ENCODE results near the gene NDUFS7.

- RRBS = 71% methylated on average over 10 of the region's 35 CpGs
CAGE:
- cytosol, long polyA plus RNA = no peak
- long polyA plus RNA = no peak
- nucleus, long polyA plus RNA = no peak
Observed at GRCh38 chr19:1113268-1114096, 9.7 kb downstream of the GPX4 start.

DNA sequence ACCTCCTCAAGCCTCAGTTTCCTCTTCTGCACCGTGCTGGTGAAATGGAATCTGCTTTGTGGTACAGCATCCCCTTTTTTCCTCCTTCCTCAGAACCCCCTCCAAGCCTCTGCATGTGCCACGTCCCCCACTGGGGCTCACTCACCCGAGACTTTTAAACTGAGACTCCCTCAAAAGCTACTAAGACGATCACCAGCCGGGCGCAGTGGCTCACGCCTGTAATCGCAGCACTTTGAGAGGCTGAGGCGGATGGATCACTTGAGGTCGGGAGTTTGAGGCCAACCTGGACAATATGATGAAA lies 349 bp upstream of the SBNO2 start:
- RRBS = no CpG with 5 or more reads among the region's 10 CpGs
CAGE:
- cytosol, long polyA plus RNA = no peak
- long polyA plus RNA = no peak
- nucleus, long polyA plus RNA = no peak

- RRBS = 94% methylated on average over 8 of the region's 30 CpGs
CAGE:
- cytosol, long polyA plus RNA = no peak
- long polyA plus RNA = no peak
- nucleus, long polyA plus RNA = no peak
Observed at GRCh38 chr19:1214686-1215787, 9.5 kb downstream of the STK11 start.

DNA sequence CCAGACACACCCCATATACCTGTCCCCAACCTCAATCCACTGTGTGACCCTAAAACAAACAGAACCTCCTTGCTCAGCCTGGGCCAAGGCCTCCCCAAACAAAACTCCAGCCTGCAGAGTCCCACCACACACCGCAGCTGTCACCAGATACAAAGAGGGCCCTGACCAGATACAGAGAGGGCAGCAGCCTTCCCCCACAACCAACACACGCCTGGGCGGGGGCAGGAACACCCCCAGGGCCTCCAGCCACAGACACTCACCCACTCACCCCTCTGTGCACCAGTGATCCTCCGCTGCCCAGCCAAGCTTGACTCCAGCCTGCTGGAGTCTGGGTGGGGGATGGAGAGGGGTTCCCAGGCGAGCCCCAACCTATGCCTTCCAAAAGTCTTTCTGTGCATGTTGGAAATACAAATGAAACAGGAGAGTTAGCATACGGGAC lies 5.9 kb upstream of the CIRBP start:
- RRBS = no CpG with 5 or more reads among the region's 6 CpGs
CAGE:
- cytosol, long polyA plus RNA = no peak
- long polyA plus RNA = no peak
- nucleus, long polyA plus RNA = no peak

- RRBS = no CpG with 5 or more reads among the region's 25 CpGs
CAGE:
- cytosol, long polyA plus RNA = no peak
- long polyA plus RNA = no peak
- nucleus, long polyA plus RNA = no peak
Observed at GRCh38 chr19:1270726-1271441, 1.8 kb downstream of the CIRBP start.

DNA sequence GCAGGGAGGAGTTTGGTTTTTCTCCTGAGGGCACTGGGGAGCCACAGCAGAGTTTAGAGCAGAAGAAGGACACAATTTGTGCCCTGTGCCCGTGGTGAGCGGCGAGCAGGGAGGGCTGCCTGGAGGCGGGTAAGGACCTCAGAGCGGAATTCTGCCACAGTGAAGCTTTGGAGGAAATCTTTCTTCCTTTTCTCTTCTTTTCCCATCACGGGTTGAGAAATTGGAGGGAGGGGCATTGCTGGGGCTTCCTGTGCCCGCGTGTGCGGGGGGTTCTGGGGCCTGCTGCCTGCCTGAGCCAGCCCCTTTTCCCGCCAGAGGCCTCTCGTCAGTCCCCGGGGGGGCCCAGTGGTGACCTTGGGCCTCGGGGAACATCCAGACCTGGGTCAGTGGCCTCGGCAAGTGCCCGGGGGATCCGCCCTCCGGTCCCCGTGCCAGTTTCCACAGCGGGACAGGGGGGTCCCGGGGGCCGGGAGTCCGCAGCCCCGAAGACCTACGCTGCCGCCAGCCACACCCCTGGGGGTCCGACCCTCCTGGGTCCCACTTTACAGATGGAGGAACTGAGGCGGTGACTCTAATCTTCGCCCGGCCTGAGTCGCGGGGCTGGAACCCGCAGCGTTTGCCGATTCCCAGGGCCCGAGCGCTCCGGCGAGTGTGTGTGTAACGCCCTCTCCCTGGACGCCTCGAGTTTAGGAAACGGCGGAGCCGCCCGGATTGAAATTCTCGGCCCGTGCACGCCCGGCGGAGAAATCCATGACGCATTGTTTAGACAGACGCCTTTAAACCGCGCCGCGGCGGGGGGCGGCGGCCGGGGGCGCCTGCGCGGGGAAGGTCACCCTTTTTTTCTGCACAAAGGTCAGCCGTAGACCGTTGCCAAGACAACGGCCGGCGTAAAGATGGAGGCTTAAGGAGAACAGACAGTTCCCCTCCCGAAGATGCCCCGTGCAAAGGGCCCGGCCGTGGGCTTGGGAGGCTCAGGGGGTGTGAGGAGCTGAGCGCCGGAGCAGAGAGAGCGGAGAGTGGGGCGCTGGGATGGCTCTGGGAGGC lies 29.9 kb upstream of the PWWP3A start:
- RRBS = 62% methylated on average over 46 of the region's 76 CpGs
CAGE:
- cytosol, long polyA plus RNA = no peak
- long polyA plus RNA = no peak
- nucleus, long polyA plus RNA = no peak

DNA sequence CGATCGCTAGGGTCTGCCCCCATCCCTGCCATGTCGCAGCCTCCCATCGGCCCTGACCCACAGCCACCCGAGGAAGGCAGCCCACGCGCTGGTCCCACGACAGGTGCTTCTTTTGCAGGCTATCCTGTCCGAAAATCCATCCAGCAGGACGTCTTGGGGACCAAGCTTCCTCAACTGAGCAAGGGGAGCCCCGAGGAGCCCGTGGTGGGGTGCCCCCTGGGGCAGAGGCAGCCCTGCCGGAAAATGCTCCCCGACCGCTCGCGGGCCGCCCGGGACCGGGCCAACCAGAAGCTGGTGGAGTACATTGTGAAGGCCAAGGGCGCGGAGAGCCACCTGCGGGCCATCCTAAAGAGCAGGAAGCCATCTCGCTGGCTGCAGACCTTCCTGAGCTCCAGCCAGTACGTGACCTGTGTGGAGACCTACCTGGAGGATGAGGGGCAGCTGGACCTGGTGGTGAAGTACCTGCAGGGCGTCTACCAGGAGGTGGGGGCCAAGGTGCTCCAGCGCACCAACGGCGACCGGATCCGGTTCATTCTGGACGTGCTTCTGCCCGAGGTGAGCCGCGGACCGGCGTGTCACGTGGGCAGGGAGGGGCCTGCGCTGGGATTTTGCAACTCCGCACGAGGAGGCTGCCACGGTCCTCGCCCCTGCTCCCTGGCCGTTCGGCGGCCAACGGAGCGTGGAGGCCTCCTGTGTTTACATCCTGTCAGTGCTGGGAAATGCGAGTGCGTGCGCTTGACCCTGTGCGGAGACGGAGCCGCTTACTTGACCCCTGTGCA lies 13.0 kb upstream of the NDUFS7 start:
- RRBS = 98% methylated on average over 6 of the region's 54 CpGs
CAGE:
- cytosol, long polyA plus RNA = no peak
- long polyA plus RNA = no peak
- nucleus, long polyA plus RNA = no peak

DNA sequence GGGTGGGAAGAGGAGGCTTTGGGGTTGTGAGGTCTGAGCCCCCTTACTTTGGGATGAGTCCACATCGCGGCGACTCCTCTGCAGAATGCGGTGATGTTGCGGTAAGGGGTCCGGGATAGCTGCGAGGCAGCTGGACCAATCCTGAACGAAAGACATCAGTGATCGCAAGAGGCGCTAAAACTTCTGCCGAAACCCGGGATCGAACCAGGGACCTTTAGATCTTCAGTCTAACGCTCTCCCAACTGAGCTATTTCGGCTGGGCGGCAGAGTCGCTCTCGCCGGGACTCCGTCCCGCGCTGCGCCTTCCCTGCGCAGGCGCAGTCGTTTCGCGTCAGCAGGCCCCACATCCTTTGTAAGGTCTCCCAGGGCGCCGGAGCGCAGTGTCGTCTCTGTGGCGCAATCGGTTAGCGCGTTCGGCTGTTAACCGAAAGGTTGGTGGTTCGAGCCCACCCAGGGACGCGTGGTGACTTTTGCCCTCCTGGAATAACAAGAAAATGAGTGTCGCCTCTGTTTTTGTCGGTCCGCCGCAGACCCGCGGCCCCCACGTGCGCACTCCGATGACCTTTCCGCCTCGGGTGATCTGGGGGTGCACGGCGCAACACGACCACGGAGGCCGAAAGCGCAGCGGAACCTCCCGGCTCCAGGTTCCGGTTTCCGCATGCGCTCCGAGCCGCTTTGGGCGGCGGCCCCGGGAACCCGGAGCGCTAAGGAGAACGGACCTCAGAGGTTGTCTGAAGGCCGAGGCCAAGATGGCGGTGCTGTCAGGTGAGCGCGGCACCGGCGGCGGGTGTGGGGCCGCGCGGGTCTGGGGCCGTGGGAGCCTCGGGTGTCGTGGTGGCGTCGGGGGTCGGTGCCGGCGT lies at the start of gene NDUFS7:
NDUFS7 (plus strand) TSS at position 730 of the 860 bp plus-strand sequence.
- RRBS = 2% methylated on average over 45 of the region's 89 CpGs
CAGE:
- cytosol, long polyA plus RNA = start-site peak on the plus strand centred at position 730 of the sequence, 46 bp wide, 8,549 reads
- long polyA plus RNA = start-site peak on the plus strand centred at position 724 of the sequence, 36 bp wide, 4,926 and 4,155 reads in 2 replicates
- nucleus, long polyA plus RNA = start-site peak on the plus strand centred at position 735 of the sequence, 13 bp wide, 2,722 reads

DNA sequence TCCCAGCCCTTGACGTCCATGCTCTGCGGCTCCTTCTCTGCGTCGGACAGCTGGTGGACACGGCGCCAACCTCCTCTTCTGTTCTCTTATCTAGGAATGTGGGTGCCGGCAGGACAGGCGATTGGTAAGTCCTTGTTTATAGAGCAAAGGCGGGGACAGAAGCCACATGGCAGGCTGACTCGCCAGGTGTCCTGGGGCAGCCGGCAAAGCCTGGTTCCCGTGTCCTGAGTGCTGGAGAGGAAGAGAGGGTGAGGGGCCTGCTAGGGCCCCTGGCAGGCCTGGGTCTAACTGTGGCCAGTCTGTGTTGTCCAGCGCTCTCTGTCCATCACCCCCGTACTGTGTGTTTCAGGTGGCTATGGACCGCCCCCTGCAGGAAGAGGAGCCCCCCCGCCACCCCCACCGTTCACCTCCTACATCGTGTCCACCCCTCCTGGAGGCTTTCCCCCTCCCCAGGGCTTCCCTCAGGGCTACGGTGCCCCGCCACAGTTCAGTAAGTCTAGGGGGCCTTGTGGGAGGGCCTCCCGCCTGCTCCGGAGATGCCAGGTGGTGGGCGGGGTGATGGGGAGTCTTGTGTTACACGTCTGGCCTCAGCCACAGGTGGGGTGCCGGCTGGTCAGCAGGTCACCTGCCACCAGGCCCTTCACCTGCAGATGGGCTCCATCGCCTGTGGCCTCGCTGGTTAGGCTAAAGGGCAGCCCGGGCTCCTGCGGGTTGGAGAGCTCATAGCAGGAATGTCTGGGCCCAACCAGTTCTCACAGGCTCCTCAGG lies 8.1 kb upstream of the RPS15 start:
- RRBS = 93% methylated on average over 10 of the region's 29 CpGs
CAGE:
- cytosol, long polyA plus RNA = no peak
- long polyA plus RNA = no peak
- nucleus, long polyA plus RNA = no peak

DNA sequence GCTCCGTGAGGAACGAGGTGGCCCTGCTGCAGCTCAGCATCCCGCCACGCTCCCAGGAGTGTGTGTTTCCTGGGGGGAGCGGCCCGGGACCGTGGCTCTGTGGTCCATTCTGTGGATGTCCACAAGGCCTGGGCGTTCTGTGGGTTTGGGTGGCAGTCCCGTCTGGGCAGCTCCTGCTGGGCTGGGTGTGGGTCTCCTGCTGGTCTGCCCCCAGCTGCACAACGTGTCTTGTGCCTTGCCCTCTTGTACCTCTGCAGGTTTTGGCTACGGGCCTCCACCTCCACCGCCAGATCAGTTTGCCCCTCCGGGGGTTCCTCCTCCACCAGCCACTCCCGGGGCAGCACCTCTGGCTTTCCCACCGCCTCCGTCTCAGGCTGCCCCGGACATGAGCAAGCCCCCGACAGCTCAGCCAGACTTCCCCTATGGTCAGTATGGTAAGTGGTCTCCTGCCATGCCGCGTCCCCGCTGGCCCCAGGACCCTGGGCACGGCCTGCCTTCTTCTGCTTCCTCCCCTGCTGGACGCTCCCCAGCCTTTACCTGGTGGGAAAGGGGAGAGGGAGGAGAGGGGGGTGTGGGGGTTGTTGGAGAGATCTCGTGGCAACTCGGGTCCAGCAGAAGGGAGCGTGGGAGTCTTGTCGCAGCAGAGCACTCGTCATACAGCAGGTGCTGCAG lies 5.8 kb upstream of the RPS15 start:
- RRBS = 95% methylated on average over 4 of the region's 28 CpGs
CAGE:
- cytosol, long polyA plus RNA = no peak
- long polyA plus RNA = no peak
- nucleus, long polyA plus RNA = no peak

DNA sequence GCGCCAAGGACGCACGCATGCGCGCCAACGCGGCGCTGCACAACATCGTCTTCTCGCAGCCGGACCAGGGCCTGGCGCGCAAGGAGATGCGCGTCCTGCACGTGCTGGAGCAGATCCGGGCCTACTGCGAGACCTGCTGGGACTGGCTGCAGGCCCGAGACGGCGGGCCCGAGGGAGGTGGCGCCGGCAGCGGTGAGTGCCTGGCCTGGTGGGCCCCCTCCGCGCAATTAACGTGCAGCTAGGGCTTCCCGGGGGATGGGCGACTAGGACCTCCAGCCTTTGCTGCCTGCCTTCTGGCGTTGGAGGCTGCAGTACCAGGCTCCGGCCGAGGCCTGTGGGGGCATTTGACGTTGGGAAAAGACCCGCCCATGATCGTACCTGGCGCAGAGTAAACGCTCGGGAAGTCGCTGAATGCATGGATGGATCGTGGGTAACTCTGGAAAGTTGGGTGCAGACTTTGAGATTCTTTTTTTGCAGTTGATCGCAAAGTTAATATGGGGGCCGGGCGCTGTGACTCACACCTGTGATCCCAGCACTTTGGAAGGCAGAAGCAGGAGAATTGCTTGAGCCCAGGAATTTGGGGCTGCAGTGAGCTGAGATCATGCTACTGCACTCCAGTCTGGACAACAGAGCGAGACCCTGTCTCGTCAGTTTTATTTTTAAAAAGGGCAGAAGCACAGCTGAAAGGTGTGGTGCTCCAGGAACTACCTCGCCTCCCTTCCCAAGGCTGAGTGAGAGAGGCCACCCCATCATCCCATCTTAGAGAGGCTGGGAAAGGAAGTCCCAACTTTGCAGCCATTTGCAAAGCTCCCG lies 7.3 kb downstream of the APC2 start:
- RRBS = 56% methylated on average over 32 of the region's 48 CpGs
CAGE:
- cytosol, long polyA plus RNA = no peak
- long polyA plus RNA = no peak
- nucleus, long polyA plus RNA = no peak

GRCh38 chr19:1468878-1469295 lies 10.1 kb downstream of the C19orf25 start:
- RRBS = 5% methylated on average over 22 of the region's 47 CpGs
CAGE:
- cytosol, long polyA plus RNA = no peak
- long polyA plus RNA = no peak
- nucleus, long polyA plus RNA = no peak

- RRBS = 91% methylated on average over 10 of the region's 48 CpGs
CAGE:
- cytosol, long polyA plus RNA = no peak
- long polyA plus RNA = no peak
- nucleus, long polyA plus RNA = no peak
Observed at GRCh38 chr19:1554620-1555563, 13.2 kb downstream of the MEX3D start.

DNA sequence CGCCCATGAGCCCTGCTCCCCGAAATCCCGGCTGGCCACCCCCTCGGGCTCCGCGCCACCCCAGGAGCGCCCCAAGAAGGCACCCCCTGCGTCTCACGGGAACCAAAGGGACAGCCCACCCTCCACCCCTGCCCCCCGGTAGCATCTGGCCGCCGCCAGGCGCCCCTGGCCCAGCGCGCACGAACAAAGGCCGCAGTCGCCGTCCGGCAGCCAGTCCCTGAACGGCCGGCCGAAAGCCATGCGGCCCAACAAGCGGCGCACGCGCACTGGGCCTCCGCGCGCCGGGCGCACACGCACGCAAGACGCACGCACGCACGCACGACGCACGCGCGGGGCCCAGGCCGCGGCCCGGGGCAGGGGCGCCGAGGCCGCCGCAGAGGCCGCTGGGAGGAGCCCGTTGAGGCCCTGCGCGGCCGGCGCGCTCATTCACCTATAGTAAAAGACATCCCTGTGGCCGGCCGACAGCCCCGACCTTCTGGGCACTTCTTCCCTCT lies 526 bp downstream of the MBD3 start:
- RRBS = 1% methylated on average over 49 of the region's 61 CpGs
CAGE:
- cytosol, long polyA plus RNA = no peak
- long polyA plus RNA = no peak
- nucleus, long polyA plus RNA = no peak

DNA sequence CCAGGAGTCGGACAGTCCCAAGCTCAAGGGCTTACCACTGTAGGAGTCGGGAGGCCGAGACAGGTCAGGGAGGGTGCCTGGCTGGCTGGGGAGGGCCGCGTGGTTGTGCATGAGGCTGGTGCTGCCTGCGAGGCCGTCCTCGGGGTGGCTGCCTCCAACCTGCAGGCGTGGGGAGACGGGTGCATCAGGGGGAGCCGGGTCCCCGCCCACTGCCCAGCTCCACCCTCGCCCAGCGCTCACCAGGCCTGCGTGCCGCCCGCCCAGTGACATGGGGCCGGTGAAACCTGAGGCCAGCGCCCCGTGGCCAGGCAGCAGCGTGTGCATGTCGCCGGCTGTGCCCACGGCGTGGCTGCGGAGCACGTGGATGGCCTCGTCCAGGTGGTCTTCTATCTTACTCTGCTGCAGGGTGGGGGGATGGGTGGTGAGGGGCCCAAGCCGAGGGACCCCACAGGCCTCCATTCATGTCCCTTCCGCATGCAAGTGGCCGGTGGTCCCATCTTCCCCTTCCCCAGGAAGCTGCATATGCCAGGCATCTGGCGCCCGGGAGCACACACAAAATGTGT lies 13.9 kb upstream of the UQCR11 start:
- RRBS = 90% methylated on average over 15 of the region's 33 CpGs
CAGE:
- cytosol, long polyA plus RNA = no peak
- long polyA plus RNA = no peak
- nucleus, long polyA plus RNA = no peak

- RRBS = no CpG with 5 or more reads among the region's 19 CpGs
CAGE:
- cytosol, long polyA plus RNA = no peak
- long polyA plus RNA = no peak
- nucleus, long polyA plus RNA = no peak
Observed at GRCh38 chr19:1632854-1633387, 19.5 kb downstream of the TCF3 start.

DNA sequence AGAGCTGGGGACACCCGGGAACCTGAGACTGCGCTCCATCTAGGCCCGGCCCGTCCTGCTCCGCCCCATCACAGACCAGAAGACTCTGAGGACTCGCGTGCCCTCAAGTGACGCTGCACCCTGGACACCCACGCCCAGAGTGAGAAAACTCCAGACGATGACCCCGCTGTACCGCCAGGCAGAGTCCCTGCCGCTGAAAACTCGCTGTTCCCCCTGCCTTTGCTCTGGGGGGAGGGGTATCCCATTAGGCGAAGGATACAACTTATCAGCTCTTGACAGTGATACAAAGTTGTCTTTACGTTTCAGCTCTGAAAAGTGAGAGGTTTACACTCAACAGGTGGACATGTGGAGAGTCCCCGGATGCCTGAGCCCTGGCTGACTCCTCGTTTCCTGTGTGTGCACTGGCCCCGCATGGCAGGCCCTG lies 5.9 kb downstream of the TCF3 start:
- RRBS = no CpG with 5 or more reads among the region's 19 CpGs
CAGE:
- cytosol, long polyA plus RNA = no peak
- long polyA plus RNA = no peak
- nucleus, long polyA plus RNA = no peak

DNA sequence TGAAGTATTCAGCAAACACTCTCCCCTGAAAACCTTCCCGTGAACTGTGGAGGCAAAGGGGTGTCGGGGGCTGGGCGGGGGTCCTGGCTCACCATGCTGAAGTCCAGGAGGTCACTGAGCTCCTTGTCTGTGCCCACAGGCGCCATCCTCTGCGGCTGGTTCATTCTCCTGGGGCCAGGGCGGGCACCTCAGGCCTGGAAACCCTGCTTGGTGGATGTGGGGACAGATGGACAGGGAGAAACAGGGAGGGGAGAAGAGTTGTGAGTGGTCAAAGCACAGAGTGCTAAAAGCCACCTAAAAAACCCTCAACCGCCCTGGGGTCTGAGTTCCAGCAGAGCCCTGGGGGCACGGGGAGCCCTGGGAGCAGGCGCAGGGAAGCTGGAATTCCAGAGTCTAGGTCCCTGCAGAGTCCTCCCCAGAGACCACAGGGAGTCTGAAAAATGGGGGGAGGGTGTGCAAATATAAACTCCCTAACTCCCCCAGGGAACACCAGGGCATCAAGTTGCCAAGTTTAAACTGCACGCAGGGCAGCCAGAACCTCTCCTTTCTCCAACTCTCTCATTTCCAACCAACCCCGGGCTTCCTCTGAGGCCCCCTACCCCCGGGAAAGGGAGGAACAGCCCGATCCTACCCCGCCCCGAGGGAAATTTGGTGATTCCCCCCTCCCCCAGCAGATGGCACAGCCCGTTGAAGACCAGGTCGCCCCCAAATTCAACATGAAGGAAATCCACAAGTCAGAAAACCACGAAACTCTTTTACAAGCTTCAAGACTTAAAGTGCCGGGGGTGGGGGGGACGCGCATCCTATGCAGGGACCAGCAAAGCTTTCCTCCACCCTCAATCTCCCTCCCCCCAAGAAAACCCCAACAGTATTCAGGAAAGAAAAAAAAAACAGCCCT lies 2.1 kb downstream of the TCF3 start:
- RRBS = no CpG with 5 or more reads among the region's 21 CpGs
CAGE:
- cytosol, long polyA plus RNA = no peak
- long polyA plus RNA = no peak
- nucleus, long polyA plus RNA = no peak

- RRBS = under 1% methylated on average over 13 of the region's 54 CpGs
CAGE:
- cytosol, long polyA plus RNA = no peak
- long polyA plus RNA = no peak
- nucleus, long polyA plus RNA = no peak
Observed at GRCh38 chr19:1652987-1653725, 741 bp upstream of the TCF3 start.

DNA sequence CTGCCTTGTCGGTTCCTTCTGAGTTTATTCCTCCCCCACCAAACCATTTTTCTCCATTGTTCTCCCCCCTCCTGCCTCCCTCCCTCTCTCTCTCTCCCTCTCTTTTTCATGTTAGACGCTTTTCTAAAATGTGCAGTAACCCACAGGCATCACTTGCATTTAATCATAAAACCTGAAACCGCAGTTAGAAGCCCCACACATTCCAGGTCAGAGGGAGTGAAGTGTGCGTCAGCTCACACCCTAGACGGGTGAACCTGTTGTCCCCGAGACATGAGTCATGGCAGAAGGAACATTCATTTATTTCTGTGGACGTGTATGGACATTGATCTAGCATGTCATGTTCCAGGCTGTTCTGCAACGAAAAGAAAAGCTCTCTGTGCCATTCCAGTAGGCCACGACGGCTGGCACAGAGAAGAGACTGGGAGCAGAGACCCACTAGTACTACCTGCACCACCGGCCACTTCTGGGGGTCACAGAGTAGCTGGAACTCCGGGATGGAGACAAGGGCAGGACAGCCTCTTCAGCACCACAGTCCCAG lies 20.0 kb downstream of the ONECUT3 start:
- RRBS = no CpG with 5 or more reads among the region's 12 CpGs
CAGE:
- cytosol, long polyA plus RNA = no peak
- long polyA plus RNA = no peak
- nucleus, long polyA plus RNA = no peak